ENCODE results near the genes BCL3 and NKPD1.

DNA sequence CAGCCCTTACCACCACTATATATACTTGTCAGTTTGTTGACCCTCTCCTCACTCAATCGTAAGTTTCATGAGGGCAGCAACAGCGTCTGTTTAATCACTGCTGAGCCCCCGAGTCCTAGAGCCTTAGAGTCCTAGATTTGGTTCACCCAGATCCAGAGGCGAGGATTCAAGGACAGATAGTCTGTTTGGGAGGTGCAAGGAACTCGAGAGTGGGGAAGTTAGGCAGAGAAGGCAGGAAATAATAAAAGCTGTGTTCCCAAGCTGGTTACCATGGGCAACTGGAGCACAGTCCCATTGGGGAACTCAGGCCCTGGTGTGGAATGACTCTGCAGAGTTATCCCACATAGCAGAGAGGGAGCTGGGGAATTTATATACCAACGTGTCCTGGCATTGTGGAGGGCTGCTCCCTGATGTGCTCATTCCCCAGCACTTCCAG is 9.7 kb downstream of the IGSF23 start:
- RRBS, result no CpG with 5 or more reads among the region's 6 CpGs

GRCh38 chr19:44647095-44647620 is 3.4 kb downstream of the PVR start:
- RRBS, result 94% methylated on average over 9 of the region's 37 CpGs

DNA sequence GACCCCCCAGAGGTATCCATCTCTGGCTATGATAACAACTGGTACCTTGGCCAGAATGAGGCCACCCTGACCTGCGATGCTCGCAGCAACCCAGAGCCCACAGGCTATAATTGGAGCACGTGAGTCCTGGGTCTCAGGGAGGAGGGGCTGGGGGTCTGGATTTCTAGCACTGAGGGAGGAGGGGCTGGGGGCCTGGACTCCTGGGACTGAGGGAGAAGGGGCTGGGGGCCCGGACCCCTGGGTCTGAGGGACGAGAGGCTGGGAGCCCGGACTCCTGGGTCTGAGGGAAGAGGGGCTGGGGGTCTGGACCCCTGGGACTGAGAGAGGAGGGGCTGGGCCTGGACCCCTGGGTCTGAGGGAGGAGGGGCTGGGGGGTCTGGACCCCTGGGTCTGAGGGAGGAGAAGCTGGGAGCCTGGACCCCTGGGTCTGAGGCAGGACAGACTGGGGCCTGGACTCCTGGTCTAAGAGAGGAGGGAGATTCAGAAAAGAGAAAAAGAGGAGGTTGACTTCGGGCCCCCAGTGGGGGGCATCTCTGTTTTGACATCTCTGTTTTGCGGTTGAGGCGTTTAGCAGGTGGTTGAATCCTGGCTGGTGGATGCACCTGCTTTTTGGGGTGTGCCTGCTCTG is 10.3 kb downstream of the PVR start:
- RRBS, result no CpG with 5 or more reads among the region's 9 CpGs

DNA sequence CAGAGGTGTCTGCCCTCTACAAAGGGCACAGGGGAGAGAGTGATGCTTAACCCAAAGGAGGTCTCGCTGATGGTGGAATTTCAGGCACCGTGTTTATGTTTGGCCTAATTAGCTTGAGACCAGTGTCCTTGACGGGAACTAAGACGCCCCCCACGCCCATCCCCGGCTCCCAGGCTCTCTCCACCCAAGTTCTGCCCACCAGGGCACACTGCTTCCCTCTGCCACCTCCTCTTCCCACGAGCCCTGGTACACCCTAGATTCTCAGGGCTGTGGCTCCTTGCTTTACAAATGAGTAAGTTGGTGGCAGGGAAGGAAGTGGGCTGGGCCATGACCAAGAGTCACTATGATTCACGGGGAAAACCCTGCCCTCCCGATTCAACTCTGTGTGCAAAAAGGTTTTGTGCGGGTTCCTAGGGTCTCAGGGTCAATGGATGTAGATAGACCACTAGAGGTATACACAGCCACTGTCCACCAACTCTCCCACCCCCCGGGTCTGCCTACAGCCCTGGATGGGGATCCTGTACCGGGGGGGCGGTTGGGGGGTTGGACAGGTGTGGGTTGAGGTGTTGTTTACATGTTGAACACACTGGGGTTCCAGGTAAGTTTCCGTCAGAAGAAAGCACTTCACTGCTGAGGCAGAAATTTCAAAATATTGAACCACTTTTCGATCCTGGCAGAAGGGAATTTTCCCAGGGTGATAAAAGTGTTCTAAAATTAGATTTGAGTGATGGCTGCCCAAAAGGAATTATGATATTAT is 6.8 kb upstream of the CEACAM16 start:
- RRBS, result 5% methylated on average over 1 of the region's 15 CpGs

DNA sequence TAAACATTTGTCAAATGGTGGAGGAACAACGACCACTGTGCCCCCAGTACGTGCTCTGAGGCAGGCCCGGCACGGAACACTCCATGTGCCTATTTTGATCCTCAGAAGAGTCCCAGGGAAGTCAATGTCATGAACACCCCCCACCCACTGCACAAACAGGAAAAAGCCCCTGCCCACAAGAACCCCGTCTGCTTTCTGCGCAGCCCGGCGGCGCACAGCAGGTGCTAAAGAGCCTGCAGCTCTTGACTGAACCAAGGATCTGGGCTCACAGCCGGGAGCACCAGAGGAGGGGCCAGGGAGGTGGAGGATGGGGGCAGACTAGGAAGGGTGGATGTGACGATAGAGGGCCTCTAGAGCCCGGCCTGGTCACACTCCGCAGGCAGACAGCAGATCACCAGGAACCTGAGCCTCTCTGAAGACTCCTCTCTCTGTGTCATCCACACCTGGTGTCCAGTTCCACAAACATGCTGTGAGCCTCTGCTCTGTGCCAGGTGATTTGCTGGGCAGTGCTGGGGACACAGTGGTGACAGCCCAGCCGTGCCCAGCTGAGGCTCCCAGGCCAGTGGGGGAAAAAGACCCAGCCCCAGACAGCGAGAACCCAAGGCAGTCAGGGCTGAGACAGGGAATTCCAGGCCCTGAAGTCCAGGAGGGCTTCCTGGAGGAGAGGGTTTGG is 1.6 kb upstream of the CEACAM16 start:
- RRBS, result 27% methylated on average over 10 of the region's 15 CpGs

DNA sequence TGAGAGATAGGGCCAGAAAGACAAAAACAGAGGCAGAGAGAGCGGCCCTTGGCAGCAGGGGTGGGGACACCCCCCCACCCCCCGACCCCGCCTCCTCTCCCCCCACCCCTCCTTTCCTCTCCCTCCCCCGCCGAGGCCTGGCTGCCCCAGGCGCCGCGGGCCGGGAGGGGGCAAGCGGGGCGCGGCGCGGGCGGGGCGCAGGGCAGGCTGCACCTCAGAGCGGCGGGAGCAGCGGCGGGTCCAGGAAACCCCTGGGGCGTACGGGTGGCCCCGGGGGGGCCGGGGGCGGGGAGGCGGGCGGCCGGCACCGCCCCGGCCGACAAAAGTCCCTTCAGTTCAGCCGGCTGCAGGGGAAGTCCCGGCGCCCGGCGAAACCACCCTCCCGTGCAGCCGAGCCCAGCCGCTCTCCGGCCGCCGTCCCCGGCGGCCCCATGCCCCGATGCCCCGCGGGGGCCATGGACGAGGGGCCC is at the start of gene BCL3:
TSS of gene BCL3 (plus strand) at position 349 of the 470 bp plus-strand sequence.
- RRBS, result 3% methylated on average over 22 of the region's 48 CpGs

DNA sequence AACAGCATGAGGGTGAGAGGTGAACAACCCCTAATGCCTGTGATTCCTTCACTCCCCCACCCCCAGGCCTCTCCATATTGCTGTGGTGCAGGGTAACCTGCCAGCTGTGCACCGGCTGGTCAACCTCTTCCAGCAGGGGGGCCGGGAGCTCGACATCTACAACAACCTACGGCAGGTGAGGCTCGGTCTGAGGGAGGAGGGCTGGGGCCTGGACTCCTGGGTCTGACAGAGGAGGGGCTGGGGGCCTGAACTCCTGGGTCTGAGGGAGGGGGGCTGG is 7.6 kb downstream of the BCL3 start:
- RRBS, result no CpG with 5 or more reads among the region's 5 CpGs

DNA sequence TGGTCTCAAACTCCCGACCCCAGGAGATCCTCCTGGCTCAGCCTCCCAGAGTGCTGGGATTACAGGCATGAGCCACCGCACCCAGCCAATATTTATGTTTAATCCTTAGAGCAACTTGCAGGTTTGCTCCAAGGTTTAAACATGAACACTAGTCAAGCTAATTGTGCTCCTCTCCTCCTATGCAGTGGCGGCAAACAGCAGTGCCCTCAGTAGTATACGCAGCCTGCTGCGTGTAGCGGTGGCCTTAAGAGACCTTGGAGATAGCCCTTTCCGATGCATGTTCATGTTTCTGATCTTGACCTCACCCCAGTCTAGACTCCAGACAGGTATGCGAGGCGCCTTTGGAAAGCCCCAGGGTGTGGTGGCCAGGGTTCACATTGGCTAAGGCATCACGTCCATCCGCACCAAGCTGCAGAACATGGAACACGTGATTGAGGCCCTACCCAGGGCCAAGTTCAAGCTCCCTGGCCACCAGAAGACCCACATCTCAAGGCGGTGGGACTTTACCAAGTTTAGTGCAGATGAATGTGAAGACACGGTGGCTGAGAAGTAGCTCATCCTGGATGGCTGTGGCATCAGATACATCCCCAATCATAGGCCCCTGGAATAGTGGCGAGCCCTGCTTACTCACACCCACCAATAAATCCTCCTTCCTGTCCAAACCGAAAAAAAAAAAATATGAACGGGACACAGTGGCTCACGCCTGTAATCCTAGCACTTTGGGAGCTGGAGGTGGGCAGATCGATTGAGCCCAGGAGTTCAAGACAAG is 12.7 kb upstream of the CBLC start:
- RRBS, result no CpG with 5 or more reads among the region's 19 CpGs

GRCh38 chr19:44770434-44771068 is 7.1 kb upstream of the CBLC start:
- RRBS, result no CpG with 5 or more reads among the region's 20 CpGs

DNA sequence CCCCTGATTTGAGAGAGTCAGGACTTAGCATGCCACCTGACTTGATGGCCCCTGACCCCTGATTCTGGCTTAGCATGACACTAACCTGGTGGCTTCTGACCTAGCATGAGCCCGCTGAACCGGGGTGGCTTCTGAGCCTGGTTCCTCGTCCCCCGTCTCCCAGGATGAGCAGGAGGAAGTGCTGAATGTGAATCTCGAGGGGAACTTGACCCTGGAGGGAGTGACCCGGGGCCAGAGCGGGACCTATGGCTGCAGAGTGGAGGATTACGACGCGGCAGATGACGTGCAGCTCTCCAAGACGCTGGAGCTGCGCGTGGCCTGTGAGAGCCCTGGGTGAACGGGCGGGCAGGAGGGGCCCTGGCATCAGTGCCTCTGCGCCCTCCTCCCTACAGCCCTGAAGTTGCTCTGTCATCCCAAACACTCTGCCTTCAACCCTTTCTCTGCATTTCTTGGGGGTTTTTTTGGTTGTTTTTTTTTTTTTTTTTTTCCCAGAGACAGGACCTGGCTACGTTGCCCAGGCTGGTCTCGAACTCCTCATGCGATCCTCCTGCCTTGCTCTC is 5.6 kb downstream of the BCAM start:
- RRBS, result 48% methylated on average over 3 of the region's 20 CpGs

- RRBS, result no CpG with 5 or more reads among the region's 48 CpGs
Measured at GRCh38 chr19:44844391-44845311, 1.4 kb upstream of the NECTIN2 start.

DNA sequence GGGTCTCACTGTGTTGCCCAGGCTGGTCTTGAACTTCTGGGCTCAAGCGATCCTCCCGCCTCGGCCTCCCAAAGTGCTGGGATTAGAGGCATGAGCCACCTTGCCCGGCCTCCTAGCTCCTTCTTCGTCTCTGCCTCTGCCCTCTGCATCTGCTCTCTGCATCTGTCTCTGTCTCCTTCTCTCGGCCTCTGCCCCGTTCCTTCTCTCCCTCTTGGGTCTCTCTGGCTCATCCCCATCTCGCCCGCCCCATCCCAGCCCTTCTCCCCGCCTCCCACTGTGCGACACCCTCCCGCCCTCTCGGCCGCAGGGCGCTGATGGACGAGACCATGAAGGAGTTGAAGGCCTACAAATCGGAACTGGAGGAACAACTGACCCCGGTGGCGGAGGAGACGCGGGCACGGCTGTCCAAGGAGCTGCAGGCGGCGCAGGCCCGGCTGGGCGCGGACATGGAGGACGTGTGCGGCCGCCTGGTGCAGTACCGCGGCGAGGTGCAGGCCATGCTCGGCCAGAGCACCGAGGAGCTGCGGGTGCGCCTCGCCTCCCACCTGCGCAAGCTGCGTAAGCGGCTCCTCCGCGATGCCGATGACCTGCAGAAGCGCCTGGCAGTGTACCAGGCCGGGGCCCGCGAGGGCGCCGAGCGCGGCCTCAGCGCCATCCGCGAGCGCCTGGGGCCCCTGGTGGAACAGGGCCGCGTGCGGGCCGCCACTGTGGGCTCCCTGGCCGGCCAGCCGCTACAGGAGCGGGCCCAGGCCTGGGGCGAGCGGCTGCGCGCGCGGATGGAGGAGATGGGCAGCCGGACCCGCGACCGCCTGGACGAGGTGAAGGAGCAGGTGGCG is 2.8 kb downstream of the APOE start:
- RRBS, result 96% methylated on average over 14 of the region's 75 CpGs

DNA sequence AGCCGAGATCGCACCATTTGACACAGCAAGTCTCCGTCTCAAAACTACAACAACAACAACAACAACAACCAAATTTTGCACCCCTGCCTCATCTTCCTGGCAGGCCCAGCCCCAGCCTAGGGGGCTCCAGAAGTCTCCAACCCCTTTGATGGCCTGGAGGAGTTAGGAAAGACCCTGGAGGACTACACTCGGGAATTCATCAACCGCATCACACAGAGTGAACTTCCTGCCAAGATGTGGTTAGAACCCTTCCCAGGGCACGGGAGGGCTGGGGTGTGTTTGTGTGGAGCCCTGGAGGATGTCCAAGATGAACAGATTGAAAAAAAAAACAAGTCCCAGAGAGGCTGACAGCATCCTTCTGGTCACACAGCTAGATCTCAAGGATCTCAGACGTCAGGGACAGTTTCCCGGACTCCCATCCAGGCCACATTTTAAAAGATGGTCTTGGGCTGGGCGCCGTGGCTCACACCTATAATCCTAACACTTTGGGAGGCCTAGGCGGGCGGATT is 13.3 kb downstream of the APOC1 start:
- RRBS, result no CpG with 5 or more reads among the region's 12 CpGs

GRCh38 chr19:45064178-45065095 is 11.8 kb downstream of the ZNF296 start:
- RRBS, result 98% methylated on average over 17 of the region's 77 CpGs

DNA sequence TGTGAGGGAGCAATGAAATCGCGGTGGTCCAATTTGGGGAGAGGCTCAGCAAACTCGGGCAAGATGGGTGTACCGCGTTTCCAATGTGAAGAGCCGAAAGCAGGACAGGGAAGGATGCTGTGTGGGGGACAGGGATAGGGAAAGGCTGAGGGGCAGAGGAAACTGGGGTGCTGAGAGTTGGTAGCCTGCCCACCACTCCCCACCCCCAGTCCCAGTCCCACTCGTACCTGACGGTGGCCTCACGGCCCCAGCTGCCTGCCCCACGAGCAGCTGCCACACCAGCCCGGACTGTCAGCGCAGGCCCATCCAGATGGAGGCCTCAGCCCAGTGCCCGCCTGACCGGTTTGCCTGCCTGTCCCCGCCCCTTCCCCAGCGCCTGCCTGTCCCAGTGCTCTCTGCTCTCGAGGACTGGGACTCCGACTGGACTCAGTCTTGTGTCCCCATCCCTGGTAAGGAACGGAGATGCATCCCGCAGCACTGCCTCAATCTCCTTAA is at the start of gene NKPD1:
TSS of gene NKPD1 (minus strand) at position 285 of the 495 bp plus-strand sequence.
- RRBS, result 68% methylated on average over 4 of the region's 20 CpGs

GRCh38 chr19:45423155-45423616 is 531 bp downstream of the ERCC1 start:
- RRBS, result no CpG with 5 or more reads among the region's 24 CpGs

DNA sequence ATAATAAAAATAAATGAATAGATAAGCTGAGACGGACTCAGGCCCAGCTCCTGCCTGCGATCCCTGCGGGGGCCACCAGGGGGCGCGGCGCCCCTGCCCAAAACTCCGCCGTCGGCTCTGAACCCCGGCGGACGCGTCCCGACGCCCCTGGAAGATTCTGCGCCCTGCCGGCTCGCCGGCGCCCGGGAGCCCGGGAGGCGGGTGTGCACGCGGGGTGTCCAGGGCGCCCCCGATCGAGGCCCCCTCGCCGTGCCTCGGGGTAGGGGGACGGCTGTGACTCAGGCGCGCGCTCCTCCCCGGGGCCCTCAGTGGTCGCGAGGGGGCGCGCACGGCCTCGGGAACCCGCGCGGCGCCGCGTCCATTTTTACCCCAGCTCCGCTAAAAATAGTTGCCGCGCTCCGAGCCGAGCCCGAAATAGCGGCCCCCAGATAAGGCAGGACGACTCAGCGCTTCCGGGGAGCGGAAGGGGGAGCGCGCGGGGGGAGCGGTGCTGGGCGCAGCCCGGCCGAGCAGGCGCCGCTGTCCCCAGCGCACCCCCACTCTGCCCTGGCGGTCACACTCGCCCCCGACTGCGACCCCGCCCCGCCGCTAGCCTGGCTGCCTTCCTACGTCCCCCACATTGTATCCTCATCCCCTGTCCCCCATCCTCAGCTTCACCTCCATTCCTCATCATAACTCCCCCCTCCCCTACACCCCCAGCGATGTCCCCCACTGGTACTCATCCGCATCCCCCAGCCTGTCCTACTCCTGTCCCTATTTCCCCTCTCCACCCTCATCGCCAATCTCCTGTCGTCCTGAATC is 16.0 kb upstream of the ERCC1 start:
- RRBS, result 2% methylated on average over 28 of the region's 81 CpGs

DNA sequence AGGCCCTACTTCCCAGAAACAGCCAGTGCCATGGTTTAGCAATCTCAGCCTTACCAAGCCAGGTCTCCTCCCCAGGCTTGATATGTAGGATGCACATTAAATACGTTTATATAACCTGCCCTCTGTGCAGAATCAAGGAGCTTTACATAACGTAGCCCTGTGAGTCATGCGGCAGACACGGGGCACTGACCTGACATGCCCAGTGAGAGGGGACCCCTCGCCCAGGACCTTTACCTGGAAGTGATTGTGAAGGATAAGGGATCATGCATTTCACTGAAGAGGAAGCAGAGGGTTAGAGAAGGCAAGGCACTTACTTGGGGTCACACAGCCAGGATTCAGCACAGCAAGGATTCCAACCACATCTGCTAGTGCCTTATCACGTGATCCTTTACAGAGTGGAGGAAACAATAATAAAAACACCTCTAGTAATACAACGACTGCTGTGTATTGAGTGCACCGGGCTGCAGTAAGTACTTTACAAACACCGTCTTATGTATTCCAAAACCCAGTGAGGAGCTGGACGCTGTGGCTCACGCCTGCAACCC is 18.9 kb upstream of the FOSB start:
- RRBS, result no CpG with 5 or more reads among the region's 11 CpGs

- RRBS, result no CpG with 5 or more reads among the region's 4 CpGs
Measured at GRCh38 chr19:45523230-45523417, 15.8 kb downstream of the VASP start.

- RRBS, result 13% methylated on average over 5 of the region's 21 CpGs
Measured at GRCh38 chr19:45599300-45600125, 2.5 kb downstream of the GPR4 start.

All from mononuclear cell (primary cell).